Cytotoxic T cell (primary cell): ENCODE measurements around a stretch of chr20.

DNA sequence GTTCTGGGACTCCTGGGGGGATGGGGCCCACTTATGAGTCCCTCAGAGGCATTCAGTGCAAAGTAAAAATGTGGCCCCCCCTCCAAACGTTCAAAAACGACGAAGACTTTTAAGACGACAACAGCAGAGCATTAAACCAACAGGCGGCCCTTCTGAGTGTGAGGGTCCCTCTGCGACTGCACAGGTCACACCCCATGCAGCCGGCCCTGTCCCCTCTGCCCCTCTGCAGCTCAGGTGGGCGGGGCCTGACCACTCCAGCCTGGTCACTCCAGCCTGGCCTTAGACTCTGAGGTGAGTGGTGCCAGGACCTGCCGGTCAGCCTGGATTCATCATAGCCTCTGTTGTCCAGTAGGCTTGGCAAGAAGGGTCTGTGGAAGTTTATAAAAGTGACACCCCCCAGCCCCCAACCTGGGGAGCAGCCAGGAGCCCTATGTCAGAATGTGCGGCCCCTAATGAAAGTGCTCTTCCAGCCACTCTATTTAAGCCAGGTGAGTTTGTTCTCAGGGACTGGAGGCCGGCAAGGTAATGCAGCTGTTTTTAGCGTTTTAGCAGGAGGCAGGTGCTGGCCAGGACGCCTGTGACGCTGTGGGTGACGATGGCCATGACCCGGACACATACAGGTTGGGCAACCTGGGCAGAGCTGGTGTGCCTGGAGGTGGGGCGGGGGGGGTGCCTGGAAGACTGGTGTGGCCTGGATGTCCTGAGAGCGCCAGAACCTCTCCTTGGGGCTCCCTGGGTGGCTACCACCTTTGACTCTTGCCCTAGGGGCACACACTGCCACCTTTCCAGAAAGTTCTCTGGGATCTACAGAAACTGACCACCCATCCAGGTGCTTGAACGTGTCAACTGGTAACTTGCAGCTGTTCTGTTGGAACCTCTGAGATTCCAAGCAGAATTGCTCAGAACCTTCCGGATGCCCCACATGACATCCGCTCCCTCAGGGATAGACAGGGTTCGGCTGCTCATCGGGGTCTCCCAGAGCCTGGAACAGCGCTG is 51.6 kb downstream of the RBM38 start:
- PRO-cap, 2 experiments = no peak in any of the 2 experiments

GRCh38 chr20:57481435-57481755 is 43.5 kb downstream of the CTCFL start:
- PRO-cap, 2 experiments = no peak in any of the 2 experiments

DNA sequence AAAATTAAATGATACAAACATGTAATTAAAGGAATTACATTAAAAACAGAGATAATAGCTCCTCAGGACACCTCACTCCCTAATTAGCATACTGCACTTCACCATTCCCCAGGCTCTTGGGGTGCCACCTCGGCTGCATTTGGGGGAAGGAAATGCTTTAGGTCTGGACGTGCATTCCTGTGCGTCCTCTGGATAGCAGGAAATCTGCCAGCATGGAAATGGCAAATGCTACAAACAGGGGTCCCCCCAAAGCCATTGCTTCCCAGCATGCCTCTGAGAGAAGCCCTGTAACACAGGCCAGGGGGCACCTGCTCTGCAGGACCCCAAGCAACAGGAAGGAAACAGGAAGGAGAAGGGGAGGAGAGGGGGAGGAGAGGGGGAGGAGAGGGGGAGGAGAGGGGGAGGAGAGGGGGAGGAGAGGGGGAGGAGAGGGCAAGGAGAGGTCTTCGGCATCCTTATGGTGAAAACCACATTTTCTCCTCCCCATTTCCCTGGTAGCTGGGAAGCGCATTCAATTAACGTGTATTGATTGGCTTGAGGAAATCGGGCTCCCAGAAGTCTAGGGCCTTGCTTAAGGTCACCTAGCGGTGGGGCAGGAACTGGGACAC is 43.1 kb downstream of the CTCFL start:
- PRO-cap, 2 experiments = no peak in any of the 2 experiments

DNA sequence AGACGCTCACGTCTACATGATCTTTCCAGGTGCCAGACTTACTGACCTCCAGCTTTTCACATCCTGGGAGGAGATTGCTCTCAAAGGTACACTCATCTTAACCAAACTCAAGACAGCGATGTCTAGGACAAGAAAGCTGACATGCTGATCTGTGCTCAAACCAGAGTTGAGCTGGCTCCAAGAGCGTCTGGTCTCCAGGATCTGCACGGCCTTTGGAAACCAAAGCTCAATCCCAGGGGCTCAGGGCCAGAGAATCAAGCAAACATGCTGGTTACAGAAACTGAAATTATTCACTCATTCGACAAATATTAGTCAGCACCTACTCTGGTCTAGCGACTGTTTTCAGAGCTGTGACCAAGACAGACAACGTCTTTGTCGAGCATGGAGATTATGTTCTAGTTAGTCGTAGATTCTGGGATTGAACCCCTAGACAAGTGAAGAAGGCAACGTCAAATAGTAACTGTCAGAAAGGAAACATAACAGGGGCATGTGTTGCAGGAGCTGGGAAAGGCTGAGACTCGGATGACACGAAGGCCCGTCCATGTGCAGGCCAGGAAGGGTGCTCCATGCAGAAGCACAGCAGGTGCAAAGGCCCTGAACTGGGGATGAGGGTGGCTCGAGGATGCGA is 12.7 kb upstream of the PCK1 start:
- PRO-cap, 2 experiments = no peak in any of the 2 experiments

GRCh38 chr20:57567921-57569273 is 7.5 kb downstream of the PCK1 start:
- PRO-cap, 2 experiments = no peak in any of the 2 experiments

GRCh38 chr20:57630193-57630569 is 10.0 kb upstream of the ZBP1 start:
- PRO-cap, 2 experiments = no peak in any of the 2 experiments

DNA sequence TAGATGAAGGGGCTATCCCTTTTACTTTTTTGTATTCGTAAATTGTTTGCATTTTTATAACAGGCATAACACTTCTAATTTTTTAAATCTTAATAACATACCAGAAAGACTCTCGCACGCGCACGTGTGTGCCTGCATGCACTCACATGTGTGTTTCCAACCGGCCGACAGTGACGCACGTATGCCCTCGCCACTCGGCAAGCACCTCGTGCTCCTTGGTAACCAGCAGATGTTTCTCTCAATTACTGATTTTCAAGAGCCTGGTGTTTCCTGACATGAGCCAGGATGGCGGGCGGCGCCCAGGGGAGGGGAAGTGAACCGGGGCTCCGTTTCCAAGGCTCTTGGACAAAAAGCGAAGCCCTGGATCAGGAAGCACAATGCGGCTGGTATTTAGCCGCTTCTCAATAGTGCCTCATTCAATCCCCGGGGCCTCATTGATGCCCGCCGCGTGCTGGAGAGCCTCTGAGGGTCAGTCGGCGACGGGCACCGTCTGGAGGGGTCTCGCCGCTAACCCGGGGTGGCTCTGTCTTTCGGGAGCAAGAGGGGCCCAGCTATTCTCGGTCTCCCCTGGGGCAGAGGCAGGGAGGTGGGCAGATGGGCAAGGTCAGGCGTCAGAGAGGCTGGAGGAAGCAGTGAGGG is 37.6 kb downstream of the PMEPA1 start:
- PRO-cap, 2 experiments = no peak in any of the 2 experiments

DNA sequence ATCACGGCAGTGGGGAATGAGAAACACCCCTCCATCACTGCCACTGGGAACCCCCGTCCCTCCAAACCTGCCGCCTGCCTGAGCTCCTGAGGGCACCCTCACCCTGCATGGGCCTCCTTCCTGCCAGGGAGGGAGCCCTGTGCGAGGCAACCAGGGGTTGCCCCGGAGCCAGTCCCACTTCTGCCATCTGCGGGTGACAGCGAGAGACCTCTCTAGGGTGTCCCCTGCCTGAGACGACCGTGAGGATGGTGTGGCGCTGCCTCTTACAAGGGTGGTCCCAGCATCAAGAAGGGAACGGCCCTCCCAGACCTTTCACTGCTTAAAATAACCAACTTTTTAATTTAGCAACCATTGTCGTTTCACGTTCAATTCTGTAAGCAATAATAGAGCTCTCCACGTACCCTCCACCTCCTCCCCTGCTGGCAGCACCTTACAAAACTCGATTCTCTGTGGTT is 28.5 kb downstream of the PMEPA1 start:
- PRO-cap, 2 experiments = no peak in any of the 2 experiments

DNA sequence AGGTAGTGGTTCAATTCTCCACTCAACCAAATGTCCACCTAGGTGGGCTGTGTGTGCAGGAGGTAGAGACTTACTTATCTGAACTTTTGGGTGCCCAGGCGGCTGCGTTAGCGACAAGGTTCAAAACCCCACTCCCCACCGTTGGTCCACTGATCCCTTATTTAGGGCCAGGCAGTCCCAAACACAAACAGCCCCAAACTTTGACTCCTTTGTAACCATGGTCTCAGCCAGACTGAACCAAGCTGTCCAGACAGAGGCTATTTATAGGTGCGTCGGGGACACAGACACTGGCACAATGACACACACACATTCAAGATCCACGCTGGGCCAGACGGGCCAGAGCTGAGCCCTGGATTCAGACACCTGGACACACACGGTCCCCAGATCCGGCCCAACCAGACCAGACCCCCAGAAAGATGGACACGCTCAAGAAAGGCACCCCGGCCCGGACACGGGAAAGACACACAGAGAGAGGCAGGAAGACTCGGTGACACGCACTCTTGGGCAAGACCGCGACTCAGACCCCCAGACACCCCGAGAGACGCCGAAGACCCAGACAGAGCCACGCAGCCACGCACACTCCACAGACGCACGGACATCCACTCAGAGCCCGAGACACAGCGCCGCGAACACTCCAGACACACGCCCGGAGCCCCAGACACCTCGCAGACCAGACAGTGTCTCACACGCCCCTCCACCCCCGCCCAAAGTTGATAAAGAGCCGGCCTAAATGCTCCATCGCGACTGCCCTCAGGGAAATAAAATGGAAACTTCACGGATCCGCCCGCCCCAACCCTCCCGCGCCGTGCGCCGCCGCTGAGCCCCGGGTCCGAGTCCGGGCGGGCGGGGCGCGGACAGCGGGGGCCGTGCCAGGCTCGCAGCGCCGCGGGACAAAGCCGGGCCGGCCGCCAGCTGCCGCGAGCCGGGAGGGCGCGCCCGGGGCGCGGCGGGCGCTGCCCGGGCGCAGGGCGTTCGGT is 1.1 kb downstream of the PMEPA1 start:
- PRO-cap, 2 experiments = peak in 1 of 2 experiments; most common plus-strand start position 743 of the sequence (in 1); most common minus-strand start position 709 of the sequence (in 1)

- PRO-cap, 2 experiments = no peak in any of the 2 experiments
Measured at GRCh38 chr20:57718388-57719131, 8.7 kb upstream of the PMEPA1 start.

DNA sequence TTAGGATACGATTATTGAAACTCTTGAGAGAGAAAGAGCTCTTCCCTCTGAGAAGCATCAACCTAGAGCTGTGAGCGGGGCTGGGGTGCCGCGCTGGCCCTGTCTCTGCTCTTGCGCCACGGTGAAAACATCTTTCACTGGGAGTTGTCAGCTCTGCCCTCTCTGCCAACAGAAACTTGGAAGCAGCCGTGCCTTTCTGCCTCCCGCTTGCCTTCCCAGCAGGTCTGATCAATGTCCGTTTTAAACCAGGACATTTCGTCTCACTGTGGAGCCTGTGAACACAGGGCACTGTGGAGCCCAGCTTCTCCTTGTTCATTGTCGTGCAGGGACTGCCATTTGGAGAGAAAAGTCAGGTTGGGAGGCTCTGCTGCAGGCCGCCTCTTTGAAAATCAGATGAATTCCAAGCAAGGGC is 191.7 kb upstream of the C20orf85 start:
- PRO-cap, 2 experiments = no peak in any of the 2 experiments

DNA sequence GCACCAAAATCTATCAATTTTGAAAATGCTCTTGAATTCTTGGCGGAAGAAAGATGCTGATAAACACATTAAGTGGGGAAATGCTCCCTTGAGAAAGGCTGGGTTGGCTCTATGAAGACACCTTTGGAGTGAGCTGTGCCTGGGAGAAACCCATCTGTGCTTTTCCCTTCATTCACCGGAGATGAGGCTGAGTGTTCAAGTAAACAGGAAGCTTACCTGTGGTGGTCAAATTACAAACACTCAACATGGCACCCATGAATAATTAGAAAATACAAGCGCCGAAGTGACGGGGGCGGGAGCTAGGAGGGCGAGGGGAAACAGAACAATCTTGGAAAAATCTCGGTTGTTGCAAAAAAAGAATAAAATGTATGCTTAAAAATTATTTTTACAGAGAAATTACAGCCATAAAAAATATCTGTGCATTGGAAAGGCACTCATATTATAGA is 986 bp upstream of the ANKRD60 start:
- PRO-cap, 2 experiments = no peak in any of the 2 experiments

GRCh38 chr20:58308249-58308658 is 1.3 kb upstream of the RAB22A start:
- PRO-cap, 2 experiments = peak in 1 of 2 experiments; most common minus-strand start chr20:58308465 (in 1)

- PRO-cap, 2 experiments = no peak in any of the 2 experiments
Measured at GRCh38 chr20:58446081-58447241, 57.4 kb downstream of the VAPB start.

DNA sequence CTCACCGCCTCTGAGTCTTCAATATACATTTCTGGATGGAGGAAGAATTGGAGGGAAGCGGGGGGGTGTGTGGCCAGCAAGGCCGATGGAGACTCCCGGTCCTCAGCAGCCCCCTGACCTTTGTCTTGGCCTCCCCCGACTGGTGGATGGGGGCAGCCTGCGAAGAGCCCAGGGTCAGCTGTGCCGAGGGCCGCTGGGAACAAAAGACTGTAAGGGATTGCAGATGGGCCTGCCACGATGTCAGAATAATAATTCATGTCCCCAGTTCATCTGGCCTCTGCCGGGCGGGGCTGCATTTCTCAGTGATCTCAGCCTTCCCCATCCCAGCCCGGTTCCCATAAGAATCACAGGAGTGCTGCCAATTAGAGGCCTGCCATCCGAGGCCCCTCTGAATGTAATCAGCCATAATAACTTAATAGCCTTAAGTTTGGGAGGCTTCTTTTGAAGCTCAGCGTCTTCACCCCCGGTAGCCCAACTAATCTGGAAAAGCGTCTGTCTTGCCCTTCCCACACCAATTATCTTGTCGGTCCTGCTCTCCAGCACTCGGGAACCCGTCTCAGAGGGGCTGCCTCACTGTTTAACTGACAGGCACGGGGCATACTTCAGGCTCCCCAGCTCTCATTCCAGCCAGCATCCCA is 54.1 kb upstream of the STX16 start:
- PRO-cap, 2 experiments = no peak in any of the 2 experiments

DNA sequence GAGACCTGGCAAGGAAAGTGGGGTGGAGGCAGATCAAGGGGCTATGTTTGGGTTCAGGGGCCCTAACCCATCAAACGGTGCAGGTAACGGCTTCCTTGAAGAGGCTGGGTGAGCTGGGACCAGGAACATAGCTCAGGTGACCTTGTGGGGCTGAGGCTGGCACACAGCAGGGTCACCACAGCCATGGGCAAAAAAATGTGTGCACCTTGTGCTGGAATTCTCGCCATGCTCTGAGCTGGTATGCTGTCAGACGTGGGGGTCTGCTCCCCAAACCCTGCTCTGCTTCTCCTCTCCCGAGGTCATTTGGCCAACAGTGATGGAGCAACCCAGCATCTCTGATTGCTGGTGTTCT is 35.1 kb upstream of the STX16 start:
- PRO-cap, 2 experiments = no peak in any of the 2 experiments

GRCh38 chr20:58652924-58653235 is 1.8 kb downstream of the STX16 start:
- PRO-cap, 2 experiments = peak in 1 of 2 experiments; most common plus-strand start chr20:58653072 (in 1); most common minus-strand start chr20:58653047 (in 1)

DNA sequence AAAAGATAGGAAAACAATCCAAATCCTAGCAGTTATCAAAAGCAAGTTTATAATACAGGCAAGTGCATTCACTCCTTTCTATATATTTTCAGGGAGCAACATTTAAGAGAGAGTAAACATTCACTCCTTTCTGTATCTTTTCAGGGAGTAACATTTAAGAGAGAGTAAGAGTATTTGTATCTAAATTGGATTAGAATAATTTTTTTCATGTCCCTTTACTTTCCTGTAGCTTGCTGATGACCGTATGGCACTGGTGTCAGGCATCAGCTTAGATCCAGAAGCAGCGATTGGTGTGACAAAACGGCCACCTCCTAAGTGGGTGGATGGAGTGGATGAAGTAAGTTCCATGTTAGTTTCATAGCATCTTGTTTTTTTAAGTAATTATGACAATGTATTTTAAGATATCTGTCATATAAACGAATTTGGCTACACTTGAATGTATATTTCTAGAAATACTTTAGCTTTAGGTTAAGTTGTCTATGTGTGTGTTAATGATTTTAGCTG is 16.2 kb downstream of the STX16 start:
- PRO-cap, 2 experiments = no peak in any of the 2 experiments

GRCh38 chr20:58670907-58671456 is 19.9 kb downstream of the STX16 start:
- PRO-cap, 2 experiments = no peak in any of the 2 experiments

- PRO-cap, 2 experiments = peak in 1 of 2 experiments; most common plus-strand start chr20:58699022 (in 1)
Measured at GRCh38 chr20:58698559-58699523, 6.2 kb downstream of the NPEPL1 start.